HTERT-HM (cell line): ENCODE results near the gene FASTKD1.

DNA sequence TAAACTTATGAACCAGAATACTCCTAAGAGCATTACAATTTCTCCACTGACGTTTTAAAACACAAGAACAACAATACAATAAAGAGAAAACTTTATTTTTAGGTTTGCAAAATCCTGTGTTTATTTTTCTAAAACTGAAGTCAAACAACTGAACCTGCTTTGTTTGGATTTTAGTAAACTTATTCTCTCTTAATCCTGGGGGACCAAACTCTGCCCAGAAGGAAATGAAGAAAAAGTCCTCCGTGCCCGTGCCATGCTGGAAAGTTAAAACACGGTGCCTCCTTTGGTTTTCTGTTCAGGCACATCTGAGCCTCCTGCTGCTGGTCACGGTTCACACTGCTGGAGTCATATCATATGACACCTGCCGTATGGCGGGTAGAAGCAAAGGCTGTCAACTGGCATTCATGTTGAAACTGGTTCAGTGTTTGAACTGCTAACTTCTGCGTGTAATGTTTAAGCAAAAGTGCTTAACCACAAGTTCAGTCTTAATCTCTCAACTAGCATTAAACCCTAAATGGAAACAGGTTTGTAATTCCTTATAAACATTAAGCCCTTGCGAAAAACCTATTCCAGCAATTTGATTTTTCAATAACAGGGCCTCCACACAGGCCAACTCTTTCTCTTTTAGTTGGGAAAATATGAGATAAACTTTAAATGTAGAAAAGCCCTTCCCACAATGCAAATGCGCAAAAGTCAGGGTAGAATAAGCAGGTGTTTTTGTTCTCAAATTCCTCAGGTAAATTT, 3.1 kb downstream of the STK39 start:
- RRBS: no CpG with 5 or more reads among the region's 10 CpGs

GRCh38 chr2:168478062-168478709, 22.1 kb downstream of the CERS6 start:
- RRBS: no CpG with 5 or more reads among the region's 2 CpGs

GRCh38 chr2:168612658-168613454, 156.8 kb downstream of the CERS6 start:
- RRBS: no CpG with 5 or more reads among the region's 5 CpGs

GRCh38 chr2:168642528-168643126, 159.8 kb upstream of the NOSTRIN start:
- RRBS: no CpG with 5 or more reads among the region's 6 CpGs

DNA sequence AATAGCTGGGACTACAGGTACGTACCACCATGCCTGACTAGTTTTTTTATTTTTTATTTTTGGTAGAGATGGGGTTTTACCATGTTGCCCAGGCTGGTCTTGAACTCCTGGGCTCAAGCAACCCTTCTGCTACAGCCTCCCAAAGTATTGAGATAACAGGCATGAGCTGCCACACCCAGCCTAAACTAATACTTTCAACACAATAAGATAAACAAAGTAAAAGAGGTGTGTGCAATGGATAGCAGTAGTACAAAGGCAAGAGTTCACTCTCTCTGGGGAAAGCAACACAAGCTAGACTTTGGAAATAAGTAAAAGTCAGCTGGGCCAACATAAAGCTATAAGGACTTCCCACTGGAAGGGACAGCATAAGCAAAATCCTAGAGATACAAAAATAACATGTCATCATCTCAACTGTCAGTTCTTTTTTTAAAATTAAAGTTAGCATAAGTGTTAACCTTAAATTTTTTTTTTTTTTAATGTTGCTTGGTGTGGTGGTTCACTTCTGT, 5.2 kb upstream of the NOSTRIN start:
- RRBS: no CpG with 5 or more reads among the region's 1 CpG

GRCh38 chr2:169071170-169071850, 1.9 kb downstream of the DHRS9 start:
- RRBS: no CpG with 5 or more reads among the region's 6 CpGs

DNA sequence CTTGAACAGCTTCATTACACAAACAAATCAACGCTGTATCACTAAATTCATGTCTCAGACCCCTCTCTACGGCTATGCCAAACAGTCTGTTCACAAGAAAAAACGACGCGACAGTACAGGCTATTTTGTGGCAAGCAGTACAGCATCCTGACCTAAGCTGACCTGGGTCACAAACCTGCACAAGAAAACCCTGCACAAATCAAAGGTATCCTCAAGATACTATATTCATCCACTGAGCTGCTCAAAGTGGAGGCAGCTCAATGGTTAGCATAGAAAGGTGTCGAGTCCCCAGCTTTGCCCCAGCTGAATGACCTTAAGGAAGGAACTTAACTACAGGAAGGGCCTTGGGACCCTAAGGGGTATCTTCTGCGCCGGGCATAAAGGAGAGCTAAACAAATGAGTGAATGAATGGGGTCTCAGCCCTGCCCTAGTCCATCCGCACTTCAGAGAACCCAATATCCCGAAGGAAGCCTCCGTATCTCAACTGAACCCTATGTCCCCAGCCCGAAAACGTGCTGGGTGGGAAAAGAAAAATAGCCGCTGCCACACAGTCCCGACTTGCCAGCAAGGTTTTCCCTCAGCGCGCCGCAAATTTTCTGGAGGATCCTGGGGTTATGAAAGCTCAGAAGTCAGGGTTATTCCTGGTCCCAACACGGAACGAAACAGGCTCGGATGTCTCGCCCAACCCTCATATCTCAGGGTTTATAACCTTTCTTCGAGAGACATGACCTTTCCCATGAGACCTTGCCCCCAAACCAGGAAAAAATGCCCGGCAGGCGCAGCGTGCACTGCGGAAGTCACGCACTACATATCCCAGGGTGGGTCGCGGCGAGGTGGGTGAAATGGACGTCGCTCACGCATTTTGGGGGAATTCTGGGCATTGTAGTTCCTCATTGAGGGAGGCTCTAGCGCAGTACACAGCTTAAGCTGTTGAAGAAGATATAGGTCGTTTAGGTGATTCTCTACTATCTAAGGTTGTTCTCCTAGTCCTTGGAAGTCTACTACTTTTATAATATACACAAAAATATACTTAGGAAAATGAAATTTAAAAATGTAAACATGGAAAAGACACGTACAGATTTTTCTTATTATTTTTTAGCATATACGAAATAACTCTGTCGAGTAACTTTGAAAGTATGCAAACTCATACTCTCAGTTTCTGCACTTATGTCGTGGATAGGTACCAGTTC, at the start of gene FASTKD1:
TSS of gene FASTKD1 (minus strand) at position 759 of the 1,190 bp plus-strand sequence.
- RRBS: no CpG with 5 or more reads among the region's 40 CpGs

DNA sequence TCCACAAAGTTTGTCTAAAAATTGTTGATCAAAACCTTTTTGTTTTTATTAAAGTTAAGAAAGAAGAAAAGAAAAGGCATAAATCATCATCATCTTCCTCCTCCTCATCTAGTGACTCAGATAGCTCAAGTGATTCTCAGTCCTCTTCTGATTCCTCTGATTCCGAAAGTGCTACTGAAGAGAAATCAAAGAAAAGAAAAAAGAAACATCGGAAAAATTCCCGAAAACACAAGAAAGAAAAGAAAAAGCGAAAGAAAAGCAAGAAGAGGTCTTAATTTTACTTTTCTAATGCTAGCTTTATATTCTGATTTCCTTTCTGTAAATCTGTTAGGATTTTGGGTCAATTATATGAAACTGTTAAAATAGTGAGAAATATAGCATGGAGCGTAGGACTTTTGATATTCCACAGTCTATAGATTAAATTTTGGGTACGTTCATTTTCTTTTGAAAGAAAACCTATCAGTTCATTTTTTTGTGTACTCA, 46.6 kb downstream of the PPIG start:
- RRBS: no CpG with 5 or more reads among the region's 6 CpGs

GRCh38 chr2:169683584-169684127, 10.5 kb downstream of the CFAP210 start:
- RRBS: no CpG with 5 or more reads among the region's 1 CpG

DNA sequence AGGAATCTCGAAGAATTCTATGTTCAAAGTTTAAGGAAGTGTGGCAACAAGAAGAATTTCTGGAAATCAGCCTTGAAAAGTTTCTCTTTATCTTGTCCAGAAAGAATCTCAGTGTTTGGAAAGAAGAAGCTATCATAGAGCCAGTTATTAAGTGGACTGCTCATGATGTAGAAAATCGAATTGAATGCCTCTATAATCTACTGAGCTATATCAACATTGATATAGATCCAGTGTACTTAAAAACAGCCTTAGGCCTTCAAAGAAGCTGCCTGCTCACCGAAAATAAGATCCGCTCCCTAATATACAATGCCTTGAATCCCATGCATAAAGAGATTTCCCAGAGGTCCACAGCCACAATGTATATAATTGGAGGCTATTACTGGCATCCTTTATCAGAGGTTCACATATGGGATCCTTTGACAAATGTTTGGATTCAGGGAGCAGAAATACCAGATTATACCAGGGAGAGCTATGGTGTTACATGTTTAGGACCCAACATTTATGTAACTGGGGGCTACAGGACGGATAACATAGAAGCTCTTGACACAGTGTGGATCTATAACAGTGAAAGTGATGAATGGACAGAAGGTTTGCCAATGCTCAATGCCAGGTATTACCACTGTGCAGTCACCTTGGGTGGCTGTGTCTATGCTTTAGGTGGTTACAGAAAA, 2.0 kb downstream of the KLHL23 start:
- RRBS: no CpG with 5 or more reads among the region's 5 CpGs

DNA sequence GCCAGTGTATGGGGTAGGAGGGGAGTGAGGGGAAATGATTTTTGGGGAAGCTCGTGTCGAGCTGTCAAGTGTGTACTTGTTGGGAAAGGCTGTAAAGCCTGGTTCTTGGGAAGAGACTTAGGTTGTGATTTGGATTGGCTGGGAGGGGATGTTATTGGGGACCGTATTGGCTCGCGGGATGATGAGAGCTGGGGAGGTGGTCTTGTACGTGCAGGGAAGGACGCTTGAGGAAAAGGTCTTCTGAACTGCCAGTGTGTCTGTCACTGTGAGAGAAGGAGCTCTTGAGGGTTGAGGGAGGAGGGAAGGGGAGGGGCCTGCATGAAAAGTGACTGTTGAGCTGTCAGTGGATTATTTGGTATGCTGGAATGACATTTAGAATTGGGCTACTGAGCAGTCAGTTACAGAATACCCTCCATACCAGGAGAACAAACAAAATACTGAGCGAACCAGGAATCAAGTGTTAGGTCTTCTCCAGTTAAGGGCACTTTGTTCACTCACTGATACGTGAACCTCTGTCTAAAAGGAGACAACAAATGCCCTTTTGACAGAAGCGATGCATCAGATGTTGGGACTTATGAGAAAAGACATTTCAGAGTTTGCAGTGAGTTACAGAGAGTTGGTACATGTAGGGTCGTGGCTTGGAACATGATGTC, 1.2 kb downstream of the UBR3 start:
- RRBS: no CpG with 5 or more reads among the region's 11 CpGs

DNA sequence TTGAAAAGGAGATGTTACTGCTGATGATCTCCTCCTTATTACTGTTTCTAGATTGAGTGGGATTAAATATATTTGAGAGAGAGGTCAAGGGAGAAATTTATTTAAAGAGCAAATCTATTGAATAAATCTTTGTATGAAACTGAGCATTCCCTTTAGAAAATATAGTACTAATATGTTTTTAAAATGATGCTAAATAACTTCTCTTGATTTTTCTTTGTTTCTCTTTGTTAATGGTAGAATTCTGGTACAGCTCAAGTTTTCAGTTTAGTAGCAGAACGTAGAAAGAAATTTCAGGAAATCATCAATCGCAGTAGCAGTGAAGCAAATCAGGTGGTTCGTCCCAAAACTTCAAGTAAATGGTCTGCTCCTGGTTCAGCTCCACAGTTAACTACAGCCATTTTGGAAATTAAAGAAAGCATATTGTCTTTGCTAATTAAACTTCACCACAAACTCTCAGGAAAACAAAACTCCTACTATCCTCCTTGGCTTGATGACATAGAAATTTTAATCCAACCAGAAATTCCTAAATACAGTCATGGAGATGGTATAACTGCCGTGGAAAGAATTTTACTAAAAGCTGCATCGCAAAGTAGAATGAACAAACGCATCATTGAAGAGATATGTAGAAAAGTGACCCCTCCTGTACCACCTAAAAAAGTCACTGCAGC, 122.2 kb downstream of the UBR3 start:
- RRBS: no CpG with 5 or more reads among the region's 6 CpGs

DNA sequence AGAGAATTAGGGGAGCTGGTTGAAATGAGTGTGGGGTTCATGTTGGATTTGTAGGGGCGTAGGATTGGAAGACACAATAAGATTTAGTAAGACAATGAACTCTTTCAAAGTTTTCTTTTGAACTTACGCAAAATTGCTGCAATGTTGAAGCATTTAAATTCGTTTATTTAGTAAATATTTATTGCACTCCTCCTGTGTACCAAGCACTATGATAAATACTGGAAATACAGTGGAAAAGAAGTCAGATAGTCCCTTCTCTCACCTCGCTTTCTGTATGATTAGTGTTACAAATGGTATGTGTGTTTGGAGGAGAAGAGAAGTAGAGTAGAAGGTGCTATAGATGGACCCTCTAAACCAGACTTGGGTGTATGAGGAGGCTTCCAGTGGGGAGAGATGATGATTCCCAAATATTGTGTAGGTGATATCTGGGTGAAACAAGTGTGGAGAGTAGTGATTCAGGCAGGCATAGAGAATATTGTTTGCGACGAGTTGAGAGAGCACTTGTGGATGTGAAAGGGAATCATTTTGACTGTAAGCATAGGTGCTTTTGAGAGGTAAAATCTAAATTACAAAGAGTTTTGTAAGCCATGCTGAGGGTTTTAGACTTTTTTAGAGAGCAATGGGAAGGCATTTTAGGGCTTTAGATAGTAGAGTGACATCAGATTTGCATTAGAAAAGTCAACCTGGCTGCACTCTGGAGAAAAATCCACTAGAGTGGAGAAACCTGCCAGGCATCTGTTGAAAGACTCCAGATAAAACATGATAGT, 92.1 kb upstream of the MYO3B start:
- RRBS: no CpG with 5 or more reads among the region's 6 CpGs

DNA sequence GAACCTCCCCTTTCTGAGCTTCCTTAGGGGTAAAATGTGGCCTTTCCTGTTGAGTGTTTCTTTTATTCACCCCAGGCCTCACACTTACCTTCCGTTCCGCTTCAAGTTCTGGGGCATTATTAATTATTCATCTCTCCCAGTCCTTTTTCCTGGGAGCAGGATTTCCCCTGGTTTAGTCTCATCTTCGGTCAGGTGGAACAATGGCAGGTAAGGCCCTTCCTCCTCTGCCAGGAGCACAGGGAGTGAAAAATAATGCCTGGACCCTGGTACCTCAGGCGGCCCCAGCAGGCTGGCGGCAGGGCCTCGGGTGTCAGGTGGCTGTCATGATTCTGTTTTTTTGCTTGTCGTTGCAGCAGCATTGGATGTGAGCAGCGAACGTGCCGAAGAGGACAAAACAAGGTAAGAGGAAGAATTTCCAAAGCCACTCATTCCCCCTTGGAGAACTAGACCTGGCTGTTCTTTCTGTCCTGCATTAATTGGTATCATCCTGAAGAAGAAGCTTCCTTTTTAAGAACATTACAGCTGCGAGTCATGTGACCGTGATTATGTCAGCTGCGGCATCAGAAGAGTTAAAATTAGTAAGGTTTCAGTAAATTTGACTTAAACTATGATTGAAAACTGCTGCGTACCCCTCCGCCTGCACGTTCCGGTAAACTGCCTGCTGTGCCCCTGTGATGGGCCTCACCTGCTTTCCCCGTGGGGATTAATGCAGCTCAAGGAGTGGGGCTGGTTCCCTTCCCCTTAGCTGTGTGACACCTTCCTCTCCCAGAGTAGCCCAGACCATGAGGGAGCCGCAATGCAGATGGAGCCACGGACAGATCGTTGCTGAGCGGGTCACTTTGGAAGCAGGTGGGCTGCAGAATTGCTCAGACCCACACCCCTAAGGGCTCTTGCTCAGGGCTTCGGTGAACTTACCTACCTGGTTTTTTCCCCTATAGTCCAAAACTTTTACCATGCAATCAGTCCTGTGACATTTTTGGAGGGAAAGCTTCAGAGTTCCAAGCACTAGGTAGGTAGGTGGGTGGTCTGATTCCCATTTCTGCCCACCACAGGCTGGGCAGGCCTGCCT, 36.2 kb upstream of the MYO3B start:
- RRBS: no CpG with 5 or more reads among the region's 23 CpGs

DNA sequence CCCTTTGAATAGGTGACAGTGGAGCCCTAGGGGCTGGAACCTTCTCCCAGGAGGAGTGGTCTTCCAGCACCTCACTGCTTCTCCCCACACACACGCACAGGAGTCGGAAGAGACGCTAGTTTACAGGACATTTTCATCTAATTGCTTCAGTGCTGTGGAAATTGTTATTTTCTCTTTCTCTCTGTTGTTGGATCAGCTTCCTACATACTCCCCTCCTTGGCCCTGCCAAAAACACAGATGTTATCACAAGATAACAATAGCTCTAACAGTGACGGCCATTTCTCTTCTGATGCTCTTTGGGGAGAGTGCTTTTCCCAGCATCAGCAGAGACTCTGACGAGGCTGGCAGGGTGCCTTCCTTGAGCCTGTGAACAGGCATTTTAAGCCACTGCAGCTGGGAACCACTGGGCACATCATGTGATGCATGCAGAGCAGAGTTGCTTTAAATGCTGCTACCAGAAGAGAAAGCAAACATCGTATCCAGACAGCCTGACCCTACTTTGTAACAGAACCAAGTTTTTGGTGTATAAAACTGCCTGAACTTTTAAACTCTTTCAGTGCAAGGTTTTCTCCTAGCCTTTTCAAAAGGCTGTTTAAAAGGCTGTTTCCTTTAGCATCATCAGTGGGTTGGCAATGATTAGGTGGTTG, 209.3 kb upstream of the SP5 start:
- RRBS: no CpG with 5 or more reads among the region's 6 CpGs

DNA sequence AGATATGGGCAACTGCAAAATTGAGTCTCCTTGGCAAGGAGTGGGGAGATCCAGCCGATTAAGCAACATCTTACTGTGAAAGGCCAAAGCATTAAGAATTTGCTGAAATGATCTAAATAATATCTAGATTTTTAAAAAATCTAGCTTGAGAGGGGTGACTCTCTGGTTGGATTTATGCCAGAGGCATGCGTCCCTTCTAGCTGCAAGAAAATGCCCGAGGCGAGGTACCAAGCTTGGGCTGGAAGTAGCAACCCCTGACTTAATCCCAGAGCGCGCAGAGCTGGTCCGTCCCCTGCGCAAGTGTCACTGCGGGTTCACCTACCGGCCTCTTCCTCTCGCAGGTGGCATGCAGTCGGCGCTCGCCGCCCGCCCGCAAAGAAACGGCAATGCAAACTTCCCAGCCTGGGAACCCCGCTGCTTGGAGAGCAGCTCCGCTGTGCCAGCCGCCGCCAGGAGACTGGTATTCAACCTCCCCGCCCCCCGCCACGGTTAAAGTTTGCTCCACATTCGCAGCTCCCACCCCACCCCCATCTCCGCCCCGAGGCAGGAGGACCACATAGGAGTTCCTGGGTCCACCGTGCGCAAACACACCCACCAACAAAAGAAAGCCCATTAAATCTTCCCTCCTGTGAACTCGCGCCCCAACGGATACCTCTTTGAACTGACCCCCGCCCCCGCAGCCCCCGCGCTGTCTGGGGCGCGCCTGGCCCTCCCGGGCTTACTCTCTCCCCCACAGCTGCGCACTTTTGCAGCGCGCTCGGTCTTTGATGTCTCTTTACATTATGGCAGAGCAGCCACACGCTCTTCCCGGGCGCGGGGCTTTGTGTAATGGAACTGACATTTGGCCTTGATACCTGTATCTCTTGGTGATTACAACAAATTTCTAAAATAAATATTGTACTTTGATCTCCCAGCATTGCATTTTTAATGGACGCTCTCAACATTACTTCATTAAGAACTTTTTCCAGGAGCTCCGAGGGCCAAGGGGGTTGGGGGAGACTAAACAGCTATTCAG, 3.3 kb upstream of the SP5 start:
- RRBS: 15% methylated on average over 4 of the region's 50 CpGs

- RRBS: no CpG with 5 or more reads among the region's 6 CpGs
Observed at GRCh38 chr2:170963246-170963889, 34.3 kb downstream of the GORASP2 start.

- RRBS: no CpG with 5 or more reads among the region's 9 CpGs
Observed at GRCh38 chr2:171139711-171140234, 20.9 kb downstream of the TLK1 start.